Placental epithelial cell (primary cell): ENCODE results near the gene ATP6V0E1.

- CAGE, long polyA plus RNA: no peak
Measured at GRCh38 chr5:172835703-172835975, 1.6 kb downstream of the ERGIC1 start.

- CAGE, long polyA plus RNA: no peak
Measured at GRCh38 chr5:172860476-172861735, 26.9 kb downstream of the ERGIC1 start.

GRCh38 chr5:172869224-172869786 lies 35.3 kb downstream of the ERGIC1 start:
- CAGE, long polyA plus RNA: no peak

DNA sequence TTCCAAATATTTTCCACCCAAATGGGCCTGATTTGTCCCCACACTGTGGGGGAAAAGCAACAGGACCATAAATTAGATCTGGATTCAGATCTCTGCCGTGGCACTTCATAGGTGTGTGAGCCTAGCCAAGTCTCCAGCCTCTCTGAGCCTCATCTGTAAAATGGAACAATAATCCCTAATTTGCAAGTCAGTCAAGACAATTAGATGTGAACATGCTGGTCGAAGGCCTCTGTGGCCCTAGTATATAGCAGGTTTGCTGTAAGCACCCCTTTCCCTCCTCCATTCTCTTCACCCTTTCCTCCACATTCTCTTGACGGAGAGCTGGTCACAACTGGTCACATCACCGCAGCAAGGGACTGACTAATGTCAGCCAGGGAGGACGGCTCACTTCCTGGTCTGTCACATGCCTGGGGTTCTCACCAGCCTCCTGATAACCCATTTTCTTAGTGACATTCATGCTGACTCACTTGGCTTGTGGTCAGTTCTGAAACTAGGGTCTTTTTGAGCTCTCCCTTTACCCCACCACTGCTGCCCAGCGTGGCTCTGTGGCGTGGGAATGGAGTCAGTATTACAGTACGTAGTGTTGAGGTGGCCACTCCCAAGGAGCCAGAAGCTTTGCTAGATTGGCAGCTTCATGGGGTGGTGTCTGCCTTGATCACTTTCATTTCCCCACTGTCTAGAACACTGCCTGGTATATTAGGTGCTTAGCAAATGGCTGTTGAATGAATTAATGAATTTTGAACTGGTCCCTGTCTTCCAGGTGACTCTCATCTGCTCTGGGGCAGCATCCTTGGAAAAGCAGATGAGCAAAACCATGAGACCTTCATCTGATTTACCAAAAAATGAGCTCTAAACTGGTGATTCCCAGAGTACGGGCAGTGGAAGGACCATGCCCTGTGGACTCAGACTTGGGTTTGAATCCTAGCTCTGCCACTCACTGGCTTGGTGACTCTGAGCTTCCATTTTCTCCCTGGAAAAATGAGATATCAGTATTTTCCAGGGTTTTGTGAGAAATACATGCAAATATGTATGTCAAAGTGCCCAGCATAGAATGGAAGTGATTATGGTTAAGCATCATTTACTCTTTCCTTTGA lies 47.9 kb downstream of the ERGIC1 start:
- CAGE, long polyA plus RNA: no peak

- CAGE, long polyA plus RNA: no peak
Measured at GRCh38 chr5:172892479-172893221, 58.6 kb downstream of the ERGIC1 start.

GRCh38 chr5:172950700-172951945 lies 8.1 kb upstream of the RPL26L1 start:
- CAGE, long polyA plus RNA: no peak

DNA sequence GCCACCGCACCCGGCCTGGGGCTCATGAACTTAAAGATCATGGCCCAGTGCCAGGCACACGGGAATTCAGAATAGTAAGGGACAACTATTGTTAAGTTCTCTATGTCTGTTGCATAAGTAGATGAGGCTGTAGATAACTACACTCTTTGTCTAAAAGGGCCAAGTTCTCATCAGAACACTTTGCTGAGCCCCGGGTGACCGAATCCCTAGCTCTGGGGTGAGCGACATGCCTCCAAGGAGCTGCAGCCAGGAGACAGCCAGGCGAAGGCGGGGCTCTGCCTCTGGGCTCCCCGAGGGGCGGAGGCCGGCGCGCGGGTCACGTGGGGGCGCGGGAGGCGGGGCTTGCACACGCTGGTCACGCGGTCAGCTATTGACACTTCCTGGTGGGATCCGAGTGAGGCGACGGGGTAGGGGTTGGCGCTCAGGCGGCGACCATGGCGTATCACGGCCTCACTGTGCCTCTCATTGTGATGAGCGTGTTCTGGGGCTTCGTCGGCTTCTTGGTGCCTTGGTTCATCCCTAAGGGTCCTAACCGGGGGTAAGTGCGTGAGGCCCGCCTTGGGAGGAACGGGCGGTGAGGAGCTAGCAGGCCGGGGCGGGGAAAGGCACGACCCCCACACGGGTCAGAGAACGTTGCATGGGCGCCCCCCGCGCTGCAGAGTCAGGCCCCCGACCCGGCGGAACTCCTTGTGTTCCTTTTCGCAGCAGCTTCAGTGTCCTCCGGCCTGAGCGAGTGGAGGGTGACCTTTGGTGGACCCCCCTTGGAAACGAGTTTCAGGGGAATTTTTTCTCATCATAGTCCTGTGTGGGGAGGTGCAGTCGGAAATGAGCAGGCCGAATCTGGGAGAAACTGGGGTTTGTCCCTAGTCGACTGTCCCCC lies at the start of gene ATP6V0E1:
ATP6V0E1 (plus strand) TSS at position 345 of the 880 bp plus-strand sequence.
- CAGE, long polyA plus RNA: no peak

DNA sequence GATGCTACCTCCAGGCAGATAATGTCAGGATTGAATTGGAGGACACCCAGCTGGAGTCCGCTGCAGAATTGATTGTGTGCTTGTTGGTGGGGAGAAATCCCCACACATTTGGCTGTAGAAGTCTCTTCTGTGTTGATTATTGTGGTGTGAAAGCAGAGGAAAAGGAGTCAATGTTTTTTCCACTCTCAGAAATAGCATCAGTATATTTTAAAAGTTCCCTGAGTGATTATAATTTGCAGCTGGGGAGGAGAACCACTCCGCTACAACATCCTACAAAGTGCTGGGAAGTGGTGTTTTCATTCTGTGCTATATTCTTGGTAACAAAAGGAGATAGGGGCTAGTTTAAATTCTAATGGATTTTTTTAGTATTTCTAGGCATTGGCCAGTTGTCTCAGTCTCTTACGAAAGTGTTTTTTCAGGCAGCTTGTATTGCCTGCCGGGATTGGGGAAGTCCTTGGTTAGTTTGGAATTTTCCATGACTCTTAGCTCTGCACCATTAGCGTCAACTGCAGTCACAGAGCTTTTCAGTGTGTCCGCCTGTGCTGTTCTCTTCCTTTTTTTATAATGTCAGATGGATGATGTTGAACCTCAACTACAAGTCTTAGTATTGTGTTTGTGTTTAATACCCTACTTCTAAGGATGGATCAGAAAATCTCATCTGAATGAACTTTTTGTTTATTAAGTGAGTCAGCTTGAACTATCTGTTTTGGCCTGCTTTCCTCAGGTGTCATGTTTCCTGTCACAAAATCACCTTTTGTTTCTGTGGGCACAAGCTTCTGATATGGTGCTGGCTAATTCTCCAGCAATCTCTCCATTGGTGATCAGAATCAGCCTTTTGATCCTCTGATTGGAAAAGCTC lies 32.9 kb downstream of the ATP6V0E1 start:
- CAGE, long polyA plus RNA: no peak

DNA sequence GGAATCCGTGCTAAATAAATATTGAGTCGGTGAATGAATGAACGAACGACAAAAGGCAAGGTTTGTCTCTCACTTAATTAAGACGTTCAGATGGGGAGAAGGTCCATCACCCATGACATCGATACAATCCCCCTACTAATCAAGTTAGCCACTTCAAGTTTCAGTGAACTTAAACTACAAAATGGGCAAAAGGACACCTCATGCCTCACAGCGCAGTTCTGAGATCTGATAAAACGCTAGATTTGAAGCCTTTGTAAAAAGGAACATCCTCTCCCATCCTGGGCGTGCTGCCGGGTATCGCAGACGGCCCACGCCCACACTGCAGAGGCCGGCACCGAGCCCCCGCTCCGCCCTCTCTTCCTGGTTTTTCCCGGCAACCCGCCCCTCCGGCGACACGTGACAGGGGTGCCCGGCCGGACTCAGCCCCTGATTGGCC lies 304 bp upstream of the CREBRF start:
- CAGE, long polyA plus RNA: no peak

DNA sequence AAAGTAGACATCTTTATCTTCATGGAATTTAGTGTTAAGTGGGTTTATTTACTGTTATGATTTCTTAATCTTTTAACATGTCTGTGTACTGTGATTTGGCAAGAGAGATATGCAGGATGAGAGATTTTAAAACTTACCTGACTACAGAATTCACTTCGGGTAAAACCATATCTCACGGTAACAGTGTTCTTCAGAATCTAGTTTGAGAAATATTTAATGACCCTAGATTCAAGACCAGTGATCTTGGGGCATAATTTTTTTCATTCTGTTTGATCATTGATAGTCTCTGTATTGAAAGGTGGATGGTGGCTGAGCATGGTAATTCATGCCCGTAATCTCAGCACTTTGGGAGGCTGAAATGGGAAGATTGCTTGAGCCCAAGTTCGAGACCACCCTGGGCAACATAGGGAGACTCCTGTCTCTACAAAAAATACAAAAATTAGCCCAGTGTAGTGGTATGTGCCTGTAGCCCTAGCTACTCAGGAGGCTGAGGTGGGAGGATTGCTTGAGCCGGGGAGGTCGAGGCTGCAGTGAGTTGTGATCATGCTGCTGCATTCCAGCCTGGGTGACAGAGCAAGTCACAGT lies 40.1 kb upstream of the BNIP1 start:
- CAGE, long polyA plus RNA: no peak

DNA sequence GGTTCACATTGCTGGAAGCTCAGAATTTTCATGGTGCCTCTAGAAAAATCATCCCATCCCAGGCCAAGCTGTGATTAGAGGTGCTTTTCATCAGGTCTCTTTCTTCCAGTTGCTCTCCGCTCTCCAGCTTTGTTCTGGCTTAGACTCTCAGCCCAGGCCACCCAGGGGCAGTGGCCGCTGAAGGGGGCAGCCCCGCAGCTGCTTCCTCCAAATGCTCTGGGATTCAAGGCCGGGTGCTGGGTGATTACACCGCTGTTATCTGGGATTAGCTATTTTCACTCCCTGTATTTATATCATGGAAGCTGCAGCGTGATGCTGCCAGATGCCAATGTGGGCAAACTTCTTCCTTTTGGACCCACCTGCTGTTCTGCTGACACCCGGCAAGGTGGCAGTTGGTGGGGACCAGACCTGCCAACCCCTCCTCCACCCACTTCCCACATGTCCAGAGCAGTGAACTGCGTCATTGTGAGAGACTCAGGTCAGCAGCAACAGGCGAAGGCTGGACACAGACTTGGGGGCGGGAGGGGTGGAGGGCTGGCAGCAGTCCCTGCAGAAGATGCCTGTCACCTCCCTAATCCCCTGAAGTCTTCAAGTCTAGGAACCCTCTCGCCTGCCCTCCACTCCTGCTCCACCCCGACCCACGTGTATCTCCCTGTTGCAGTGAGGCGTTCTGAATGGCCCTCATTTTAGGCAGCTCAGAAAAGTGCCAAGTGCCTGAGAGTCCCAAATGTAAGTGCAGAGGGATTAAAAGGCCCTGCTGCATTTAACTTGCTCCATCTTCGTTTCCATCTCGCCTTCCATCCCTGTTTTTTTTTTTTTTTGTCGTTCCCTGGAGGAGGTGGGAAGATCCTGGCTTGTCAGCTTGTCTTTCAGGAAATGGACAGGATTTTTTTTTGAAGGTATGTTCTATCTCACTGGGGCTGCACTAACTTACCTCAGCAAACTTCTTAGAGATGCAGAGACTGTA lies 34.0 kb upstream of the NKX2-5 start:
- CAGE, long polyA plus RNA: no peak

DNA sequence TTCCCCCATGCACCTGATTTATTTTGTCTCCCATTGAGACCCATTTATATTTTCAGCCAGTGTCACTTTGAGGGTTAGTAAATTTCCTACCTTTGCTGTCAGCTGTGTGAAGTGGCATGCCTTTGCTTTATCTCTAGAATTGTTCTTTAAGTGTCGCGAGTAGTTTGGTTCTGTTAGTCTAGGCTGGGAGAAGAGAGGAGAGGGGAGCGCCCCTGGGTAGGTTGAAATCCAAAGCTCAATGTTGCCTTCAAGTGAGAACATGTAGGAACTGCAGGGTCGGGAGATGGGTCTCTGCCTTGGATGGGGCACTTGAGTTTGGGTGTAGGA lies 46.4 kb downstream of the STC2 start:
- CAGE, long polyA plus RNA: no peak

GRCh38 chr5:173293794-173294549 lies 34.2 kb downstream of the STC2 start:
- CAGE, long polyA plus RNA: no peak

- CAGE, long polyA plus RNA: no peak
Measured at GRCh38 chr5:173303615-173304356, 24.4 kb downstream of the STC2 start.

DNA sequence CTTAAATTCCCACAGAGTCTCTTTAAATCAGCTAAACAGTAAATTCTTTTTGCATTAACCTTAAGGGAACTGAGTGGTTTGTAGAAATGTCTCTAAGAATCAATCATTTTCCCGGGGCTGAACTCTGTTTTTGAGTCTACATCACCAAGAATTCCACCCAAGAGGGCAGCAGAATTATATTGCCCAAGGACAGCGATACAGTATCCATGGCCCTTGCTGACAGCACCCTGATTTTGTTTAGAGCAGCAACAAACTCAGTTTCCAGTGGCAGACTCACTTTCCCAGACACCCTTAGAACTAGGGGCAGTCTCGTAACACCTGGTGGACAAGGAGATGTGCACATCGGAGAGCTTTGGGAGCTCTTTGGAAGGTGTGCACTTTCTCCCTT lies 82.8 kb downstream of the BOD1 start:
- CAGE, long polyA plus RNA: no peak

DNA sequence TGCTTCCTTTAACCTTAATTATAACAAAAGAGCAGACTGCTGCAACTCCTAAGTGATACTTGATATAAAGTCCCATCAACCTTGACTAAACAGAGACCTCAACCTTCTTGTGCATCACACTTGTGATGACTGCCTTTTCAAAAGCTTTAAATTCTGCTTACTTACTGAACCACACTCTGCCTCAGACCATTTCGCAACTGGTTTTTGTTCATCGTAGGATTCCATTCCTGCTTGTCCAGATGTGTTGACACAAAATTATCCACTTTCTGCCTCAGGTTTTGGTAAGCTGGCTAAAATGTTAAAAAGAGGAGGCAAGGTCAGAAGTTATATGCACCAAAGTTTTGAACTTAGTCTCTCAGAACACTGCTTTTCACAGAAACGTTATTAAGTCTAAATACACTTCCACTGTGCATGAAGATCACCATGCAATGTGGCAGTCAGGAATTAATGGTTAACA lies 3.5 kb downstream of the BOD1 start:
- CAGE, long polyA plus RNA: no peak

- CAGE, long polyA plus RNA: no peak
Measured at GRCh38 chr5:173672908-173673729, 56.7 kb upstream of the BOD1 start.

DNA sequence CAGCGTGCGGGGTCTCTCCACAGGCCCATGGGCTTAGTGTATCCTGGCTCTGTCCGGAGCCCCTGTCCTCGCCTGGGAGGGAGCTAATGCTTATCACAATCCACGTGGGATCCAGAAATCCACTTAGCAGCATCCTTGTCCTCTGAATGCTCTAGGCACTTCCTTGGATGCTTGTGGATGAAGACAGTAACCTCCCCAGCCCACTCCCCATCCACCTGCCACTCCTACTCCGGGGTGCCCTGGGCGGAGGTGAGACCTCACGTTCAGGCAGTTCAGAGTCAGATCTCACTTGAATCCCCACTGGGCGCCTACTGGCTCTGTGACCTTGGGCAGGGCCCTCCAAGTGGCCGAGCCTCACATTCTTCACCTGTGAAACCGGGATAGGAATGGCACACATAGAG lies 112.4 kb upstream of the BOD1 start:
- CAGE, long polyA plus RNA: no peak

DNA sequence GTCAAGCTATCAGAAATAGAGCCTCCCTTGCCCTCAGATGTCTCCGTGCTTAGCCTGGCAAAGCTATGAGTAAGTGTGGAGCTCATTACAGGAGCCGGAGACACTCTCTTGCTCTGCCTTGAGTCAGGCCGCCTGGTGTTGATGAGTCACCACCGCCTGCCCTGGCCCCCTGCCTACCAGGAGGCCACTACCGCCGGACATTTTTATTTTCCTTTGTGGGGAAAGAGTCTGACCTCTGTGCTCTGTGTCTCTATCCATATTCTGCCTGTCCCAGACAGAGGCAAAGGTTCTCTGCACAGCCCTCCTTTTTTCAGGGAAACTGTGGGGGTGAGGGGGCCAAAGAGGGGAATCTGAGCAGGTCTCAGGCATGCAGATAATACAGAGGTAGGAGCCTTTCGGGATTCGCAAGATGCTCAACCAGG lies 123.6 kb upstream of the CPEB4 start:
- CAGE, long polyA plus RNA: no peak

- CAGE, long polyA plus RNA: no peak
Measured at GRCh38 chr5:173823895-173824627, 64.1 kb upstream of the CPEB4 start.